Spinal cord (tissue), 3 donors: ENCODE measurements around a stretch of chr2.

- PRO-cap, result no peak
- RAMPAGE, long total RNA, result no peak
Observed at GRCh38 chr2:20604445-20605333, 46.2 kb downstream of the HS1BP3 start.

- PRO-cap, result no peak
- RAMPAGE, long total RNA, result no peak
Observed at GRCh38 chr2:20616822-20617843, 33.8 kb downstream of the HS1BP3 start.

DNA sequence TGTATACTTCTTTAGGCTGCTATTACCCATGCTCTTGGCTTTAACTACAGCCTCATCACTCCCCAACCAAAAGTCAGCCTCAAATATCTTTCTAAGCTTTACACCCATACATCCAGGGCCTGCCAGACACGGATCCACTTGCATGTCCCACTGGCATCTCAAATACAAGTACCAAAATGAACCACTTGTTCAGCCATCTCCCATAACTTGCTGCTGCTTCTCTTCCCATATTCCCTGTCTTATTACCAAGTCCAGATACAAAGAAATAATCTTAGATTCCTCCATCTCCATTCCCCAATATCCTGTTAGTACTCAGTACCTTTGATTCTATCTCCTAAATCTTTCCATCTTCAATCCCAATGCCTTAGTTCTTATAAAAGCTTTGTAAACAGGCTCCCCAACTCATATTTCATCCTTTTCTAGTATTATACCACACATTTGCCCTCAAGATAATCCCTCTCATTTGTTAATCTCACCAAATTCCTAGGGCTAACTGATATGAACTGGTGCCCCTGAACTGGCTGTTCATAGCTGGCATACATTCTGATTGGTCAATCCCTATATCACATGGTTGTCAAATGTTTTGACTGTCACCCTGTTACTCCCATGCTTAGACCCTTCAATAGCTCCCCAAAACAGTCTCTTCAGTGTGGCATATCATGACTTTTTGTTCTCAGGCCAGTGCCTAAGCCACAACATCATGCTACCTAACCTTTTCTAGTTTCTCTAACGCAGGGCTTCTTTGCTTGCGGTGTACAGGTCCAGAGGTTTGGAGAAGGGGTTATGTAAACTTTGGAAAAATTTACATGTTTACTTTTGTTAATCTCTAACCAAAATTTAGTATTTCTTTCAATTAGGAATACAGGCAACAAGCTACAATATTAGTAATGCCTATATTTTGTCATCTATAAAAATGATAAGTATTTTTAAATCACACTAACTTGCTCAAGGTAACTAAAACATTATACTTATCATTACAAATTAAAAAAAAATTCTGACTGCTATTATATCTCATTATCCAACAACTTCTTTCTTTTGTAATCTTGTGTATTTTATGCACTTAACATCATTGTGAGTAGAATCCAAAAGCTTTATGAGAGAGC is 30.4 kb downstream of the GDF7 start:
- PRO-cap, result no peak
- RAMPAGE, long total RNA, result no peak

DNA sequence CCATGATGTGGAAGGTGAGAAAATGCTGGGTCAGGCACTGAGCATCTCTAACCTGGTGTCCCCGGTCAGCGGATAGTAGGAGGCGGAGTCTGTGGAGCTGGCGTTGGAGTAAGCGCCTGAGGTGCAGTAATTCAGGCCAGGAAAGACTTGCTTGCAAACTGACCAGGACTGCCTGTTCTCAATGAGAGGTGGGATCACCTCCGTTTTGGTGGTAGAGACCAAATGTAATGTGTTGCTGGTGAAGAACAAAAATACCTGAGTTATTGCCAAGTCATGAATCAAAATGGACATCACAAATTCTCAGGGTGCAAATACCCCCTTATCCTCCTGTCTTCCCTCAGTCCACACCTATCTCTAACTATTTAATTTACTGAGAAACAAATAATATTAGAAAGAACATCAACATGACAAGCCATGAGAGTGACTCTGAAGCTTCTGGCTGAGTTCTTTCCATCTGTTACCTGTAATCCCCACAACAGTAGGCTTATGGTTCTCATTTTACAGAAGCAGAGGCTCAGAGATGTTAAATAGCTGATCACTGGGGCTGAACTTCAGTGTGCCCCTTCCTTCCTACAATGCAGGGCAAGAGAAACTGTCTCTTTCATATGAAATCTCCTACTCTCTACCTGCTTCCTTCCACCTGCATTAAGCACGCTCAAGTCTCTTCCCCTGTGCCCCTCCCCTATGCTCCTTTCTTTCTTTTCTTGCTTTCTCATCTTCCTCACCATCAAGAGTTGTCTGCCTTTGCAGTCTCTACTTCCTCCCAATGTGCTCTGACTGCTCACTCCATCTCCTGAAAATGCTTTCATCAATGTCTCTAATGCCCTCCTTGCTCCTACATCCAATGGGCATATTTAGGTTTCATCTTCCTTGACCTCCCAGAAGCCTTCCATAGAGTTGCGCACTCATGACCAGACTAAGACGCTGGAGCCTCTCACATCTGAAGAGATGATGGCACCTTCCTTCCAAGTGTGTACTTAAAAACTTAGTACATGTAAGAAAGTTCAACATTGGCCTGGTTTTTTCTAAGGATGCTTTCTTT is 23.9 kb downstream of the APOB start:
- PRO-cap, result no peak
- RAMPAGE, long total RNA, result no peak

- PRO-cap, result no peak
- RAMPAGE, long total RNA, result no peak
Observed at GRCh38 chr2:21070325-21071347, 26.8 kb upstream of the APOB start.

- PRO-cap, result no peak
- RAMPAGE, long total RNA, result no peak
Observed at GRCh38 chr2:21093509-21094056, 30.2 kb upstream of the TDRD15 start.

- PRO-cap, result no peak
- RAMPAGE, long total RNA, result no peak
Observed at GRCh38 chr2:21095569-21096130, 28.1 kb upstream of the TDRD15 start.

- PRO-cap, result no peak
- RAMPAGE, long total RNA, result no peak
Observed at GRCh38 chr2:21255960-21256557, 132.3 kb downstream of the TDRD15 start.

- PRO-cap, result no peak
- RAMPAGE, long total RNA, result no peak
Observed at GRCh38 chr2:22037328-22037773, 913.6 kb downstream of the TDRD15 start.

DNA sequence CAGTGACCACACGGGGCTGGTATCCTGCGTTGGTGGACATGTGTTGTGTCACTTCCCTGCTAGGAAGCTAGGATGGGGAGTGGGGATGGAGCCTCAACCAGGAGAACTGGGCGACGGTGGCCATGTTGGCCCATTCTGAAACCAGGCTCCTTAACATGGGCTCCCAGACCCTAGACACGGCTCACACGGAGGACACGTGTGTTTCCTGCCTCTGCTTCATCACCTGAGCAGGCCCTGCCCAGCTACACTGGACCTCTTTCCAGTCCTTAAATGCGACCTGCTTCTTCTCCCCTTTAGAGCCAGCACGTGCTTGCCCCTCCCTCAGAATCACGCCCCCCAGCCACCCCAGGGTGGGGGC is 142.0 kb downstream of the KLHL29 start:
- PRO-cap, result no peak
- RAMPAGE, long total RNA, result no peak

DNA sequence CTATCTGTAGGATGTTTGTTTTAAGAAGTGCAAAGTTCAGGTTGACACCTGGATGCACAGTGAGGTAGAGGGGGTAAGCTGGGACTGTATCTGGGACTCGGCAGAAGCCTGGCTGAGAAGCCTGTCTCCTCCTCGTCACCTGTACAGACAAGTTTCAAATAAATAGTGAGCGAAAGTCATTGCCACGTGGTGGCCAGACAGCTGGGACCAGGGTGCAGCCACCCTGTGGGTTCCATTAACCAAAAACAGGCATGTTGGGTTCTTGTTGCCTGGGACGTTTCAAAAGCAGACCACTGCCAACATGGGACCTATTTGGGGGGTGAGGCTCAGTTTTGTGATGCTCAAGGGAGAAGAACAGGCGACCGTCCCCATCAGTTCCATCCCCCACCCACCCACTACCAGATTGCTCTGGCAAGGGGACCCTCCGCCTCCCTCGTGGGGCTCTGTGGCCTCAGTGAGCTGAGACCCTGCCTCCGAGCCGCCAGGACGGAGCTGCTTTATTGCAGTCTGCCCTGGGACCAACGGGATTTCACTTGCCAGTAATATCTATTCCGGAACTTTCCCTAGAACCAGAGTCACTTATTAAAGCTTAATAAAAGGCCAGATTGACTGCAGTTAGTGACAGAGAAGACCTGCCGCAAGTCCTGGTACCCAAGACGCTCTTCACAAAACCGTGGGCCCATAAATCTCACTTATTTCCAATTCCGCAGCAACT is 146.2 kb downstream of the KLHL29 start:
- PRO-cap, result no peak
- RAMPAGE, long total RNA, result no peak

DNA sequence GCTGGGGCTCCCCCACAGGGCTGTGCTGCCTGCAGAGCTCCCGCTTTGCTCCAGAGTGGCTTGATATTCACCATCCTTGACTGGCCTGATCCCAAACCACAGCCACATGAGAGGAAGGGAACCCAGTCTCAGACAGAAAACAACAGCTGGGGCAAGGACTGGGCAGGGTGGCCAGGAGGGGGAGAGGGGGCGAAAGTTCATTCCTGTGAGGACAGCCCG is 179.1 kb downstream of the KLHL29 start:
- PRO-cap, result no peak
- RAMPAGE, long total RNA, result no peak

GRCh38 chr2:23595136-23595666 is 210.2 kb downstream of the KLHL29 start:
- PRO-cap, result no peak
- RAMPAGE, long total RNA, result no peak

DNA sequence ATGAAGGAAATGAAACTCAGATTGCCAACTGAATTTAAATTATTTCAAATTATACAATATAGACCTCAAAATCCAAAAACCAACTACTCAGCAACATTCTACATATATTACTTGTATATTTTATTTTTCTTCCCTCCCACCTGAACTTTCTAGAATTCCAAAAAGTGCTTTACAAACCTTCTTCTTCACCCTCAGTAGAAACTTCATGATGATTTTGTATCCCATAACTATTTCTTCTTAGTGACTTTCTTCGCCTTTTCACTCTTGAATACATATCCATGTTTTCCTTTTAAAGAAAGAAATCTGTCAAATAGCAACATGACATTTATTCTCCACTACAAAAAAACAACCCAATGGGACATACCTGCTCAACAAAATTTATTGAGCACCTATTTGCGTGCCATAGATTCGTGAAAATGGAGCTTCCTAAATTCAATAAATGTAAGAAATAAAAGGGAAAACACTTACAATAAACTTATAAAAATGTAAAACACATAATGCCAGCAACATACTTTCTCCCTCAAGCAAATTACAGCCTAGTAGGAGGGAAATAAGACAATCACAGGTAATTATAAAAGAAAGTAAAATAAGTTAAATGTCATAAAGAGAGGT is 42.2 kb downstream of the ATAD2B start:
- PRO-cap, result no peak
- RAMPAGE, long total RNA, result no peak

GRCh38 chr2:23885644-23886169 is 41.2 kb downstream of the ATAD2B start:
- PRO-cap, result no peak
- RAMPAGE, long total RNA, result no peak

DNA sequence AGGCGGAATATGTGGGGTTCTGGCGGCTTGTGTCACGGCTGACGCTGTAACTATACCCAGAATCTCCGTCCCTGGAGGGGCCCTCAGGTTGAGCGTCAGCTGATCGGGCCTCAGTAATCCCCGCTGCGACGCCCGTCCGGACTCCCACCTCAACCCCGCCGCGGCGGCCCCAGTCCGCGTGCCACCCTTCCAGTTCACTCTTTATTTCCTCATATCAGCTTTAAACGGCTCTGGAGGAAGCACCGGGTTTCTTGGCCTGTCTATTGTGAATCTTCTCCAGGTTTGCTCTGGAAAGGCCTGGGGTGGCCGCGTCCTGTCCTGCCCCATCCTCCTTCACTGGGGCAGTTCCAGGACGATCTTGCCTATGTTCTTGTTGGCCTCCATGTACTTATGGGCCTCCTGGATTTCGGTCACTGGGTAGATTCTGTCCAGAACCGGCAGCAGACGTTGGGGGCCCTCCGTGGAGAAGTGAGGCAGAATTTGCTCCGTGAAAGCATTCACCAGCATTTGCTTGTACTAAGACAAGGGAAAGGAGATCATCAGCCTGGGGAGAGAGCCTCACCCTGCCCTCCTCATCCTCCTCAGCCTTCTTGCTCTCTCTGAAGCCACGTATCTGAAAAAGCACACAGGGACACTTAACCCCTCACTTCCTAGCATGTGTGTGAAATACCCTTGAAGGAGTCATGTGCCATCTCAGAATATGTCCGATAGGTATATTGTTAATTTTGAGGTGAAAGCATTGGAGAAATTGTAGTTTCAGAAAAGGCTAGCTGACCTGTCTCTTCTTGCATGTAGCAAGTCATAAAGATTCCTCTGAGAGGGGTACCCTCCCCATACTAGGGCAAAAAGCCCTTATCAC is 1.3 kb upstream of the SF3B6 start:
- PRO-cap, result no peak
- RAMPAGE, long total RNA, result no peak

DNA sequence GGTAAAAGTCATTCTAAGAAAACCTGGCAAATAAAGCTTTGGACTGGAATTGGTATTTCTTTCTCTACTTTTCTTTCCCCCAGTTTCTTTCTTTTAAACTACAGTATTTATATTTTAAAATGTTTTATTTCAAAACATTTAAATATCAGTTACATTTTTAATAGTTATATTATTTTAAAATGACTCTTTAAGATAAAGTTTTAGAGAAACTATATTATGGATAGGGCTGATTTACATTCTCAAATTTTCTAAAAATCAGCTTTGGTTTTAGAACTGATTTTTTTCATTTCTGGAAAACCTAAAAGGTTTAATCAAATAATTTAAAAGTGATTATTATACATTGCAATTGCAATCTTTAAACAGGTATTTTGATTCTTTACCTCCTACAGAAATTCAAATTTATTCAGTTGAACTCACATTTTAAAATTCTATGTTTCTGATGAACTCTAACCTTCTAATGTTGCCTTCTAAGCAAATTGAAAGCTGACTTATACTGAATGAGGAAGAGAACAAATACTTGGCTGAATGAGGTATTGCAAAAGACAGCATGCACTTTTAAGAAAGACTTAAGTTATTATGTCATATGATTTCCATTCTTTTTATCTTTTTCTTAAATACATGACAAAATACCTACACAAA is 64.5 kb downstream of the FAM228A start:
- PRO-cap, result no peak
- RAMPAGE, long total RNA, result no peak

DNA sequence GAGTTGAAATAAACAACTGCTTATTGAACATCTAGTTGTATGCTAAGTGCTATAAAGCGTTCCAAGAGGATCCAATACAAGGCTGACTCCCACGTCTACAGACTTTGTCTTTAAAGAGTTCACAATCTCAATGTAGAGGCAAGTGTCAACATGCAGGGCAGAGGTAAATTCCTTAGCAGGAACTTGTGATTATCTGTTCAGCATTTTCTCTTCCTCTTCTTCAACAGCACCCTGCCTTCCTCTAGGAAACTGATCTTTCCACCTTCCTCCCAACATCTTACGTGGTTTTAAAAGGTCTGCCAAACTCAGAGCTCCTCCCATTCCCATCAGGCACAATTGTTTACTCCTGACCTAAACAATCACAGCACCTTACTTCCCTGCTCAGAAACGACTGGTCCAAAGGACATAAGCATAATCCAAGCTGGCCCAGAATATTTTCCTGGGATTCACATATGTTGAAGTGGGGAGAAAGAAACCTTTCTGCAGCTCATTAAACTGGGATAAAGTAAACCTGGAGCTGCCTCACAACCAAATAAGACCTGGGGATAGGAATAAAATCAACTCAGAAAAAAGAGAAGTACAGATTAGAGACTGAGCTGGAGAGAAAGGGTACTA is 83.9 kb downstream of the ITSN2 start:
- PRO-cap, result no peak
- RAMPAGE, long total RNA, result no peak

- PRO-cap, result no peak
- RAMPAGE, long total RNA, result no peak
Observed at GRCh38 chr2:24403304-24403628, 42.9 kb upstream of the ITSN2 start.

GRCh38 chr2:24461546-24462178 is 29.4 kb upstream of the NCOA1 start:
- PRO-cap, result no peak
- RAMPAGE, long total RNA, result no peak